Thoracic aorta endothelial cell (primary cell): Measurements from ENCODE around the gene RNF175.

DNA sequence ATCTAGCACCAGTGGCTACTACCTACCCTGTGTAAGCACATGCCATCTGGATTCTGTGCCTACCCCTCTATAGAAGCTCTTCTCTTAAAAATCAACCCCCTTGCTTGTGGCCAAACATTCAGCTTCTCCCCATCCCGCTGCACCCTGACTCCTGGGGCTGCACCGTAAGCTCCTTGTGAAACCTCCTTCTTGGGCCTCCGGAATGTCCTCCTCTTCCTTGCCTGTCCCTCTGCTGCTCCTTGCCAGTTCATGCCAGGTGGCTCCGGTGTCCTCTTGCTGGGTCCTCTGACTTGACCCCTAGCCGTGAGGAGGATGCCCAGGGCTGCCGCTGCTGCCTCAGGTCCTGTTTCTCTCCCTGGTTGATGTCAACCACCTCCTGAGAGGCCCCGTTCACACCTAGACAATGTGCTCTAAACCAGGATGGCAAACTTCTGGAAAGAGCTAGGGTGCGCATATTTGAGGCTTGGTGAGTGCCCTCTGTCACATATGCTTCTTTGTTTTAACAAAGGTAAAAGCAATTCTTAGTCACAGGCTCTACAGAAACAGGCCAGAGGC lies 77.5 kb downstream of the GATB start:
- CAGE, long polyA plus RNA: no peak

GRCh38 chr4:151691507-151692258 lies 69.1 kb downstream of the GATB start:
- CAGE, long polyA plus RNA: no peak

GRCh38 chr4:151807060-151807817 lies 46.4 kb upstream of the GATB start:
- CAGE, long polyA plus RNA: no peak

GRCh38 chr4:152038288-152038787 lies 277.5 kb upstream of the GATB start:
- CAGE, long polyA plus RNA: no peak

- CAGE, long polyA plus RNA: no peak
Measured at GRCh38 chr4:152258491-152259358, 277.2 kb downstream of the FBXW7 start.

DNA sequence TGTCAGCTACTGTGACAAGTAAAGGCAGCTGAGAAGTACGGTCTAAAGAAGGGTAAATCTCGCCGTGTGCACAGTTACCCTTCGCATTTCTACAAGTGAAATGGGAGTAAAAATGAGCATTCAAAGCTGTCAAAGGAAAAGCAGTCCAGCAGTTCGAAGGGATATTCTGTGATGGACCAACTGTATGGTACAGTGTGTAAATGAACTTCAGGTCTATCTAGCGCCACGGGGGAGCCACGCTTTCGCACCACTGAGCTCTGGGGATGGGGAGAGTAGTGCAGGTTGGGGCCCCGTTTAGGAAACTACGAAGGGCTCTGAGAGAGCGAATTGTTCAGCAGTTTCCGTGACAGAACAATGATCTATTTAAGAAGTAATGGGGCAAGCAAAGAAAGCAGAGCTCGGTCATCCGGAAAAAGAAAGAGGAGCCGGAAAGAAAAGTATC lies 687 bp downstream of the TIGD4 start:
- CAGE, long polyA plus RNA: no peak

DNA sequence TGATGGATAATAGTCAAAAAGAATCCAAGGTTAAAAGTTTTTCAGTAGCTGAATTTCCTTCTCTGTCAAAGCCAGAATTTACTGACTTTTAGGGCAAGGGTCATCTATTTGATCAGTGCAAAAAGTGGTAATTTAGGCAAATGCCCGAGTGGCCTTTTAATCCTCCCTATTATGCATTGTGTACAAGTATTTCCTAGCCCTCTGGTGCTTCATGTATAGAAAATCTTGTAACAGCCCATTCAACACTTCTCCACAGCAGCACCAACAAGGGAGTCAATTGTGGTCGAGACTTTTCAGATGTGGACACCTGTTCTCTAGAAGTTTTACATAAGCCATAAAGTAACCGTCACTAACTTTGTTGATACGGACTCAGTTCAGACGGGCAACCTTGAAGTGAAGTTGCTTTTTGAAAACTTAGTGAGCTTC lies 51.0 kb upstream of the FHDC1 start:
- CAGE, long polyA plus RNA: no peak

DNA sequence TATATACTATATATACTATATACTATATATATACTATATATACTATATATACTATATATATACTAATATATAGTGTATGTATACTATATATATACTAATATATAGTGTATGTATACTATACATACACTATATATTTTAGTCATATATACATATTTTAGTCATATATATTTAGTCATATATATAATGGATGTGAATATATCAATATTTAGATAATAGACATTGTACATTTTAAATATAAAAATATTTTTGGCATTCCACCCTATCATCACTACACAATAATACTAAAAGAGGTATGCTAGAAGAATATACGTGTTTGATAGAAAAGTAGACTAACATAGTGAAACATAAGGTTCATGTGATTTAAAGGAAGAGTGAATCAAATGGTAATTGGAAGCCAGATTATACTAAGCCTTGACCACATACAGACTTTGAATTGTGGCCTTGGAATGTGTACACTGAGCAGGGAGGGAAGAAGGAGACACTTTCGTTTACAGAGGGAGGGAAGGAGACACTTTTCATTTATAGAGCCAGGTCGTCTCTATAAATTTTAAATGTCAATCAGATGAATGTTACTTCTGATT lies 46.2 kb upstream of the FHDC1 start:
- CAGE, long polyA plus RNA: no peak

DNA sequence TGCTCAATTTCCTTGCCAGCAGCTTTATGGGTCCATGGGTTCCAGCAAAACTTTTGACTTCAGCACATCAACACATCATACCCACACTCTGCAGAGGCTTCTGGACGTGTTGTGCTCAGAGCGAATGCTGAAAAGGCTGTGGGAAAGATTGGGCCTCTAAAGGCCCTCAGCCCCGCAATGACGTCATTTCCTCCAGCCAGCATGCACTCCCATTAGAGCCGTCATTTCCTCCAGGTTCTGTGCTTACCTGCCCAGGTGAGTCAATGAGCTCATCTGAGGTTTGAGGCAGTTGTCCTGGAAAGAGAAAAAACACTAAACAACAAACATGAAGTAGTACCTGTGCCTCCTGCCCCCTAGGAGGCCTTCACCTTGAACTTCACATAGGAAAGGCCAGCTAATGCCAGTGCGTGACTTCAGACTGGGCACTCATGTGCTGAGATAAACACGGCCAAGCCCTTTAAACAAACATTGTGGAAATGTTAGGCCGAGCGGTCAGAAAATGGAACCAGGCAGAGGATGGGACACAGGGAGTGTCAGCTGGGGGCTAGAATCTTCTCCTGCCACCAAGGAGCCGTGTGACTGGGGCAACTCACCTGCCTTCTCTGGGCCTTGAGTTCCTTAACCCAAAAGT lies 55.9 kb downstream of the FHDC1 start:
- CAGE, long polyA plus RNA: no peak

DNA sequence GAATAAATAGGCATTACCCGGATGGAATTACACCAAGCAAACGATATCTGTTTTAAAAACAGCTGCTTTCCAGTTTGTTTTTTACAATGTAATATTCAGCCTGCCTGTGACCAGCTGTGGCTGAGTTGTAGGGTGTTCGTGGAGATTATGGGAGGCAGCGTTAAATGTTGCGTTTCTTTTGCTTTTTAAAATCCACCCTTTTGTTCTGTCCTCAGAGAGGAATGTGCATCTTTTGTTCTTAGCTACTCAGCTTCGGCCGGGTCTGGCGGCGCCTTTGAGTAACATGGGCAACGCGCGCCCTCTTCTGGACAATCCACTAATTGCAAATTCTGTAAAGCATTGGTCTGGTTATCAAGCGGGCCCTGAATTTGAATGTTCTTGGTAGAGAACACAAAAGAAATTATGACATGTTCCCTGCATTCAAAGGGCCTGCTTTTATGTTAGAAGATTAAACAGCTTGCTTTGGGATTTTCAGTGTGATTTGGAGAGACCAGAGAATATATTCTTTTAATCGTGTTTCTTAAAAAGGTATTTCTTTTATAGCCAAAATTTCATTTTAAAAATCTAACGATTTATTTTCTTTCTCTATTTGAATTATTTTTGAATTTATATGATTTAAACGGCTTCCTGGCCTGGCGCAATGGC lies 76.3 kb upstream of the TRIM2 start:
- CAGE, long polyA plus RNA: no peak

DNA sequence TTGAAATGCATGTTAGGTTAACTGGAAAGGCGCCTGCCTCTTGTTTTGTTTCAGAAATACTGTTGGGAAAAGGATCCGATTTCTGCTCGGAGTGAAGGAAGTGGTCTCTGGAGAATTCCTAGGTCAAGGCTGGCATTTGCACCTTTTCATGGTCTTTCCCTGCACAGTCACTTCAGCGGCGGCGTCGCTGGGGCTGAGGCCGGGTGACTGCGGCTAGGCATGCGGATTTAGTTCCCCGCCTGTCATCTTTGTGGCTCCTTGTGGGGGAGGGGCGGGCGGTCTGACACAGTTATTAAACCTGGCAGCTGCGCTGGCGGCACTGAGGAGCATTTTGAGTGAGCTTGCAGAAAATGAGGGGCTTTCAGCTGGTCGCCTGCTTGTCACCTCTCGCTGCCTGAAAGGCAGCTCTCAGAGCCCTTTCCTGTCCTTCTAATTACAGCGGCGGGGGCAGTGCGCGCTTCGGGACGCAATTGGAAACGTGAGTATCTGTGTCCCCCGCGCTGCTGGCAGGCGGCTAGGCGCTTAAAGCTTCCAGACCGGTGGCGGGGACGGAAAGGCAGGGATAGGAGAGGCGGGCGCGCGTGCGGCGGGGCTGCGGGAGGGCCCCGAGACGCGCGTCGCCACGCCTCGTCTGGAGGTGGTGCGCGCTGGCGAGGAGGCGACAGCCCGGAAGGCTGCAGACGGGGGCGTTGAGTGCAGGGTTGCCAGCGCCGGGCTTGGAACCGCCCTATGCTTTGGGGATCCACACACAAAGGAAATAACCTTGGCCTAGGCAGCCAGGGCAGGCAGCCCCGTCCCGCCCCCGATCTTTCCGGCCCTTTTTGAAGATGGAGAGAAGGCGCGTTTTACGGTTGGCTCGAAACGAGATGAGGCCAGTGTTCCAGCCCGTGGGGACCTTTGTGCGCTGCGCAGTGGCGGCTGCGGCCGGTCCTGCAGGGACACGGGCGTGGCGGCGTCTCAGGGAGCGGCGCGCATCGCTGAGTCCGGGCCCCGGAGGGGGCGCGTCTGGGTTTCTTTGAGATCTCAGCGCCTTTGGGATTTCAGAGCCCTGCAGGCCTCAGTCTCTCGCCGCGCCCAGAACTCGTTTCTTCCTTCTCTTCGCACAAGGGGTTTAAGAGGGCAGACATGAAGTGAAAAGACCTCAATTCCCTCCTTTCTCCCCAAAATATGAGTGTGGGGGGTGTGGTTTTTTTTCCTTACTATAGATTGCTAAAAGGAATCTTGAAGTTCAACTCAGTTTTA lies 51.0 kb upstream of the TRIM2 start:
- CAGE, long polyA plus RNA: no peak

GRCh38 chr4:153486305-153486682 lies 20.1 kb downstream of the TMEM131L start:
- CAGE, long polyA plus RNA: no peak

DNA sequence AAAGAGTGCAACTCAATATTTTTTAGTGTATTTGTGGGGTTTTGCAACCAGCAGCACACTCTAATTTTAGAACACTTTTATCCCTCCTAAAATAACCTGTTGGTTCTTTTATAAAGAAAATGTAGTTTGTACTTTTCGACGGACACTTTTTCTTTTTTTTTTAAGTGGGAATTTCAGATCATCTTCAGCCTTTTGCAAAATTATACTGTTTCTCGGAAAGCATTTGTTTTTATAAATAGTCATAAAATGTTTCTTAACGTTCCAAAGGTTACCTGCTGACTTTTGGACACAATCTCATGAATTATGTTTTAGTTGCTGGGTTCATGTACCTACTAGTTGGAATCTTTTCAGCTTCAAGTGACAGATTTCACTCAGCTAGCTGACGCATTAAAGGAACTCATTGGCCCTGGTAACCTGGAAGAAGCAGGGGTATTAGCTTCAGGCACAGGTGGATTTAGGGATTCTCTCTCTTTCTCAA lies 66.4 kb downstream of the TMEM131L start:
- CAGE, long polyA plus RNA: no peak

GRCh38 chr4:153538755-153539303 lies 72.7 kb downstream of the TMEM131L start:
- CAGE, long polyA plus RNA: no peak

DNA sequence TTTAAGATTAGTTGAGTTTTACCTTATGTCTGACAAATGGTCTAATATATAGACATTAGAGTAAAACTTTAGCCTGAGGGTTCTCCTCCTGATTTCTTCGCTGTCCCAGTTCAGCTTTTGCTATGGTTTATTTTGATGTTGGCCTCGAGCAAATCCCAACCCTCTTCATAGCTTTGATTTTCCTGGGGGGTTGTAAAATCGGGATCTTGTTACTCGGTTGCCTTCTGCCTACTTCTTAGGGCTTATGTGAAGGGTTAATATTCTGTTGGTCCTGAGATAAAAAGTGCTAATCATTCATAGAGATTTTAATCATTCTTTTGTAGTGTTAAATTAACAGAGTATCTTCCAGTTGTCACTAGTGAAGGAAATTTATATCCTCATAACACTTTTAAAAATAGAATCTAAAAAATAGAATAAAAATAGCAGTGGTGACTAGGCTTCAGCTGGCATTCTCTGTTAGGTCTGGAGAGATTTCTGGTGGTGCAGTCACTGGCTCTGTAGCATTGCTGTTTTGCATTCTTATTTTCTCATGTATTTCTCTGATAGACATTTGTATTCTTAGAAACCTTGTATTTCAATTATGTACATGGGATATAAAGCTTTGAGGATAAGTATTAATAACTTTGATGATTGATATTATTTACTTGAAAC lies 87.5 kb downstream of the TMEM131L start:
- CAGE, long polyA plus RNA: no peak

GRCh38 chr4:153759805-153760471 lies at the start of gene RNF175:
RNF175 (minus strand) TSS chr4:153760024.
- CAGE, long polyA plus RNA: no peak

DNA sequence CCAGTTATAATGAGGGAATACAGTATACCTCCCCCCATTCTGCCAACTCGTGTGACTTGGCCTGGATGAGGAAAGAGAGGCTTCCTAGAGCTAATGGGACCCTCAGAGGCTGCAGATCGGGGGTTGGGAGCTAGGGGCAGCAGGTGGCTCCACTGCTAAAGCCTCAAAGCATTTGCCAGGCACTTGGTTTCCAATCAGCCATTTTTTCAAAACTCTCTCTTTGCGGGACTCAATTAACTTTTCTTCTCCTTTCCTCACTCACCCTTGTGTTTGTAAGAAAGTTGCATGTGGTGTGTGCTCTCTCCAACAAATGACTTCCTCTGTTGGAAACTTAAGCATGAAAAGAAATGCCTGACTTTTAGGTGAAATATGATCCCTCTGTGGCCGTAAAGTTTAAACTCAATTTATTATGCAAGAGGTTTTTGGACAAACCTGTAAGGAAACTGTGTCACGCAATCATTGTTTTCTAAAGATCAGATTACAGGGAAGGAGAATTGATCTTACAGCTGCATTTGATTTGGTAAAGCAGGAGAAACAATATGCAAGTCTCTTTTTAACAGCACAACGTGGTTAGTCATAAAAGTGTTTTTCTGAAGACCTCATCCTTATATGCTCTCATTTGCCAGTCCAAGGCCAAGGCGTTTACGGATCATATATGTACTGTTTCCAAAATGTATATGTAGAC lies 7.0 kb downstream of the SFRP2 start:
- CAGE, long polyA plus RNA: no peak

DNA sequence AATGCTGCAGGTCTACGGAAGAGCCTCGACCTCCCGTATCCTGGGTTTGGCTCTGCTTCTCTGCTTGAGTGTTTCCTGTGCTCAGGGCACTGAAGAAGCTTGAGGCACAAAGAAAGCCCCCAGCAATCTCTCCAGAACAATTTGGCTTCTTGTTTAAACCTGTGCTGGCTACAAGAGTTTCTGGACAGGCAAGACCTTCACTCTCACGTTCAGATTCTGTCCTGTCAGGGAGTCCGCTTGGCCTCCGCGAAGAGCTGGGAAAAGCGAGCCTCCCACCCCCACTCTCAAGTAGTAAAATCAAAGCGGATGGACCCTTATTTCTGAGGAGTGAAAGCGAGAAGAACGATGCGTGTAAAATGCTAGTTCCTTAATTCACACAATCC lies 2.9 kb upstream of the SFRP2 start:
- CAGE, long polyA plus RNA: no peak

GRCh38 chr4:153792221-153792778 lies 3.4 kb upstream of the SFRP2 start:
- CAGE, long polyA plus RNA: no peak

- CAGE, long polyA plus RNA: no peak
Measured at GRCh38 chr4:154506978-154507577, 15.5 kb upstream of the DCHS2 start.